Skeletal muscle tissue (tissue), 7 donors: ENCODE data around the gene EIF3B.

GRCh38 chr7:1753183-1753741 lies 83.2 kb downstream of the ELFN1 start:
- PRO-cap, 3 experiments: no peak in any of the 3 experiments
- RAMPAGE, long total RNA: no peak
- RRBS, 2 experiments: no CpG with 5 or more reads among the region's 20 CpGs

DNA sequence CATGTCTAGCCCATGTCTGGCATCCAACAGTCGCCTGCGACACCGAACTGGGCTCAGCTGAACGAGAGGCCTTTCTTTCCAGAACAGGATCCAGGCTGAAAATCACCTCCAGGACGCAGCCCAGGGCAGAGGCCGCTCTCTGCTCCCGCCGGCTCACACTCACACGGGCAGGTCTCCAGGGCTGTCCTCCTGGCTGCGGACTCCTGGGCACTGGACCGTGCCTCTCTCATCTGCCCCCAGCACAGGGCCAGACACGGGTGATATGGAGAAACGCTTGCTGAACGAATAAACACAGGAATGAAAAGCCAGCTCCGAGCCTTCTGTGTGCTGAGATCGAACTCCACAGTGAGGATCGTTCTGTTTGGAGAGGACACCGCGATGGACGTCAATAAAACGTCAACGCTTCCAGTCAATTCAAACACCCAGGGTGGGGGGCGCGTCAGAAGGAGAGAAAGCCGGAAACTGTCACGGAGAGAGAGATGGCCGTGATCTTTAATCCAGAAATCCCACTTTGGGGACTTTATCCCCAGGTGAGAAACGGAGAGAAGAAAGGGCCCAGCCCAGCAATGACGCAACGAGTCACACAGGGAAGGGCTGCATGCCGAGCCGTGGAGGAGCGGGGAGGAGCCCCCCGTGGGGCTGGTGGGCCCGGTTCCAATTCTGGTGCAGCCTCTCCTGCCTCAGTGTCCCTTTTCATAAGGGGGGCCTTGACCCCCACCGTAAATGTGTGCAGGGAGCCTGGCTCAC lies 202.6 kb downstream of the ELFN1 start:
- PRO-cap, 3 experiments: no peak in any of the 3 experiments
- RAMPAGE, long total RNA: no peak
- RRBS, 2 experiments: 95 to 100% methylated on average over 1 of the region's 36 CpGs

DNA sequence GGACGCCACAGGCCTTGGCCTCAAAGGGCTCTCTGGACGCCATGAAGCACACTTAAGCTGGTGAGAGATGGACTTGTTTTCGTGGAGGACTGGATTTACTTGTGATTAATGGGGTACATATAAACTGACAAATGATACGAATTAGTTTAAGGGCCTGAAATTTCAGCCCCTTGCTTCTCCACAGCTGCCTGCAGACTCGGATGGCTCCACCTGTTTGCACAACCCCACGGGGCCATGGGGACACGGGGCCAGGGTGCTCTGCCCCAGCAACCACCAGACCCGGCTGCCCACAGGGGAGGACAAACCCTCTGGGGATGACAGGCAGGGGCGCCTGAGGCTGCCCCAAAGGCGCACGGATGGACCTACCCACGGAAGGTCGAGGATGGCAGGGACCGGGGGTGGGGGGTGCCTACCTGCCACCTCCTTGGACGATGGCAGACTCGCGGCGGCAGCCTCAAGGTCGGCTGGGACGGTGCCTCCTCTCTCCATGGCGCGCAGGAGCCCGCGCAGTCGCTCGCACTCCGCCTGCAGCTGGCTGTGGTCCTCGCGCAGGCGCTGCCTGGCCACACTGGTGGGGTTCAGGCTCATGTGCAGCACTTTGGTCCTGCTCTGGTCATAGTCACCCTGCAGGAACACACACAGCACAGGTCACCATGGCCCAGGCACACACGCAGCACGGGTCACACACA lies 266.3 kb downstream of the ELFN1 start:
- PRO-cap, 3 experiments: no peak in any of the 3 experiments
- RAMPAGE, long total RNA: no peak
- RRBS, 2 experiments: 92 to 100% methylated on average over 4 of the region's 32 CpGs

DNA sequence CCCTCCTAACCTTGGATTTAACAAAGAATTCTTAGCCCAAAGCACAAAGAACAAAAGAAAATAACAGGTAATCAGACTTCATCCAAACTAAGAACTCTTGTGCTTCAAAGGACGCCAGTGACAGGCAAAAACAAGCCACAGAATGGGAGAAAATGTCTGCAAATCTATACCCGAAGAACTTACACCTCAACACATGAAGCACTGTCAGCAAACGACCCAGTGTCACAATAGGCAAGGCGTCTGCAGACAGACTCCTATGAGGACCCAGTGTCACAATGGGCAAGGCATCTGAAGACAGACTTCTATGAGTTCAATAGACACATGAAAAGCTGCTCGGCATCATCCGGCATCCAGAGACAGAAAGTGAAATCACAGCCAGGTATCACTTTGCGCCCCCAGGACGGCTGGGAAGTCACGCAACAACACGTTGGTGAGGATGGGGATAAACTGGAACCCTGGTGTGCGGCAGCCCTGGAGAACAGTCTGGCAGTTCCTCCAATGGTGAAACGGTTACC lies 273.2 kb downstream of the ELFN1 start:
- PRO-cap, 3 experiments: no peak in any of the 3 experiments
- RAMPAGE, long total RNA: no peak
- RRBS, 2 experiments: no CpG with 5 or more reads among the region's 12 CpGs

DNA sequence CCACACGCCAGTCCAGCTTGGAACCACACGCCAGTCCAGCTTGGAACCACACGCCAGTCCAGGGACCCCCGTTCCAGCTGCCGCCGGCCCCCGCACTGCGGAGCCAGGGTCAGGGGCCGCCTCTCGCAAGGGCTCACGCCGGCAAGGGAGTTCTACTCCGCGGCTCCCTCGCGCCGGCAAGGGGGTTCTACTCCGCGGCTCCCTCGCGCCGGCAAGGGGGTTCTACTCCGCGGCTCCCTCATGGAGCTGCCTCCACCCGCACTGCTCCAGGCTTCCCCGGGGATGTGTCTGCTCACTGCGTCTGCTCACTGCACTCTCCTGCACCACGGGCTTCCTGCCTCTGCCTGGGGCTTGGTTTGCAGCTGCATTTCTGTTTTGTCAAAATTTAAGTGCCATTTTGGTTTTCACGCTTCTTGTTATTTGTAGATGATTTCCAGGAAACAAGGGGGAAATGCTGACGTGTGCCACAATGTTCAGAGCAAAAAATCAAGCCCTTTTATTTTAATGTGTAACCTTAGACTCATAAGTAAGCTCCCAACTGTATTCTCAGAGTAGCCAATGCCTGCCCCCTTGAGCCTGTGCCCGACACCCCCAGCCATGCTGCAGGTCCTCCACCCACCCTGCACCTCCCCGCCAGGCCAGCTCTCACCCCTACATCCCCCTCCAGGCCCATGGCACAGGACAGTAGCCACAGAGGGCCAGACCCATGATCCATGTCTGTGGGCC lies 246.3 kb downstream of the MAD1L1 start:
- PRO-cap, 3 experiments: no peak in any of the 3 experiments
- RAMPAGE, long total RNA: no peak
- RRBS, 2 experiments: 86 to 92% methylated on average over 9 to 12 of the region's 32 CpGs

GRCh38 chr7:2353843-2354677 lies 567 bp upstream of the EIF3B start:
- PRO-cap, 3 experiments: peak in 3 of 3 experiments; most common plus-strand start chr7:2354086 (in 1); most common minus-strand start chr7:2354058 (in 3)
- RAMPAGE, long total RNA: no peak
- RRBS, 2 experiments: 2% methylated on average over 8 of the region's 51 CpGs

DNA sequence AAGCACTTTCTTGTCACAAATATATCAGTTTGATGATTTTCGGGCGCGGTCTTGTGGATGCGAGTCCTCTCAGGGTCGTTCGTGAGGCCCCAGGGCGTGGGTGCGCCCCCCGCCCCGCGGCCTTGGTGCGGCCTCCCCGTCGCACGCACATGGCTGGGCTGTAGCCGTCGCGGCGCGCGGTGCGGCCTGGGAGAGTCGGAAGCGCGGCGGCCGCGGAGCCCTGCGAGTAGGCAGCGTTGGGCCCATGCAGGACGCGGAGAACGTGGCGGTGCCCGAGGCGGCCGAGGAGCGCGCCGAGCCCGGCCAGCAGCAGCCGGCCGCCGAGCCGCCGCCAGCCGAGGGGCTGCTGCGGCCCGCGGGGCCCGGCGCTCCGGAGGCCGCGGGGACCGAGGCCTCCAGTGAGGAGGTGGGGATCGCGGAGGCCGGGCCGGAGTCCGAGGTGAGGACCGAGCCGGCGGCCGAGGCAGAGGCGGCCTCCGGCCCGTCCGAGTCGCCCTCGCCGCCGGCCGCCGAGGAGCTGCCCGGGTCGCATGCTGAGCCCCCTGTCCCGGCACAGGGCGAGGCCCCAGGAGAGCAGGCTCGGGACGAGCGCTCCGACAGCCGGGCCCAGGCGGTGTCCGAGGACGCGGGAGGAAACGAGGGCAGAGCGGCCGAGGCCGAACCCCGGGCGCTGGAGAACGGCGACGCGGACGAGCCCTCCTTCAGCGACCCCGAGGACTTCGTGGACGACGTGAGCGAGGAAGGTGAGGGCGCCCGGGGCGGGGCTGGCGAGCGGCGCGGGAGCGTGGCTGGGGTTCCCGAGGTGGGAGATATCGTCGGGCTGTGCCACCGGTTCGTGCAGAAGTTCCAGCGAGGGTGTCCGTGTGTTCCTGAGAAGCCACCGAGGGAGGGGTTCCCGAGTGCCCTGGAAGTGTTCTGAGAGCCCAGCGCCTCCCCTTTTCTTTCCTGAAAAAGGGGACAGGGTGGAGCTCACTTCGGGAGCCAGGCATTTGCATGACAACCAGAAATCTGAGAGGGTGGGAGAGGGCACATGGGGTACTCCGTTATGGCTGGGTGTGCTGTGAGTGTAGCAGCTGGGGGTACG lies at the start of gene EIF3B:
Gene EIF3B, plus strand, starts transcription at position 150 of the 1,084 bp plus-strand sequence.
- PRO-cap, 3 experiments: peak in 3 of 3 experiments; most common plus-strand start position 177 of the sequence (in 1); most common minus-strand start position 912 of the sequence (in 1)
- RAMPAGE, long total RNA: no peak
- RRBS, 2 experiments: 2% methylated on average over 55 of the region's 126 CpGs

DNA sequence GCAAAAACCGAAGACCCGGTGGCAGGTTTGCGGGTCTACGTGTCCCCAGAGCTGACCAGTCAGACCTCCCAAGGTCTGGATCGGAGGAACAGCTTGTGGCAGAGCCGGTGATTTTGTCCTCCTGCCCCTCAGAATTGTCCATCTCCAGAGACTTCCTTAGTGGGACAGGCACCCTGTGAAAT lies 1.0 kb downstream of the EIF3B start:
- PRO-cap, 3 experiments: no peak in any of the 3 experiments
- RAMPAGE, long total RNA: no peak
- RRBS, 2 experiments: 4% methylated on average over 5 of the region's 6 CpGs

- PRO-cap, 3 experiments: no peak in any of the 3 experiments
- RAMPAGE, long total RNA: no peak
- RRBS, 2 experiments: no CpG with 5 or more reads among the region's 13 CpGs
These were observed 21.1 kb downstream of the EIF3B start for GRCh38 chr7:2375616-2376310.

DNA sequence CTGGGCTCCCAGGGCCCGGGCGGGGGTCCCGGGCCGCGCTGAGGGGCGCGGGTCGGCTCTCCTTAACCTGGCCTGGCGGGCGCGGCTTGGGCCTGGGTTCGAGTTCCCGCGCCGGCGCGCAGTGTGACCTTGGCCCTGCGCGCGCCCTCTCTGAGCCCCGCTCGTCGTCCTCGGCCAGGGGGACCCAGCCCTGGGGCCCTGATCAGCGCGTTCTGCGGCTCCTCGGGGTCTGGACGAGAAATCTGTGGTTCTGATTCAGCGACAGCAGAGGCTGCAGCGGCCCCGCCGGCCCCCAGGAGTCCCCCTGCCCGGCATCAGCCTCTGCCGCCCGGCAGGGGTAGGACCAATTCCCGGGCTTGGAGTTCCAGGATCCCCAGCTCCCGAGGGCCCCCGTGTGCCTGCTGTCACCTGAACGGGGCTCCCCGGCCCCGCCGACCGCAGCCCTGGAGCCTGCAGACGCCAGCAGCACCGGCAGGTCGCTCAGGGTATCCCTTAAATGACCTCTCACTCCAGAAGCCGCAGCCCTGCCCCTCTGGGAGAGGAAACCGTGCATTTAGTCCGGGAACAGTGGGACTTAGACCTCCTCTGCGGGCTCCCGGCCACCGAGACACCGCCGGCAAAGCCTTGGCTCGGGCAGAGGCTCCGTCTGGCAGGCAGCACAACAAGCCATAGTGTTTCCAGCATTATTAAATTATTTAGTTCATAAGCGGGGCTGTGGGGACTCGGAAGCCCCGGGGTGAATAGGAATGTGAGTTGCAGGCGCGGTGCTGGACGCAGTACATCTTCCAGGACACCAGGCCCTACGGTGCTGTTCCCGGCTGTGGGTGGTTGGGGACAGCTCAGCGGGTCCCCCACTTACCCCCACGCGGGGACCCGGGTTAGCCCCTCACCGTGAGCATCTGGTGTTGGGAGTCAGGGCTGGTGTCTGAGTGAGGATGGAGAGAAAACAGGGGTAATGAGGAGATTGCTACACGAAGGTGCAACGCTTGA lies 616 bp downstream of the CHST12 start:
- PRO-cap, 3 experiments: peak in 1 of 3 experiments; most common plus-strand start position 610 of the sequence (in 1); most common minus-strand start position 497 of the sequence (in 1)
- RAMPAGE, long total RNA: no peak
- RRBS, 2 experiments: 2% methylated on average over 40 of the region's 72 CpGs

DNA sequence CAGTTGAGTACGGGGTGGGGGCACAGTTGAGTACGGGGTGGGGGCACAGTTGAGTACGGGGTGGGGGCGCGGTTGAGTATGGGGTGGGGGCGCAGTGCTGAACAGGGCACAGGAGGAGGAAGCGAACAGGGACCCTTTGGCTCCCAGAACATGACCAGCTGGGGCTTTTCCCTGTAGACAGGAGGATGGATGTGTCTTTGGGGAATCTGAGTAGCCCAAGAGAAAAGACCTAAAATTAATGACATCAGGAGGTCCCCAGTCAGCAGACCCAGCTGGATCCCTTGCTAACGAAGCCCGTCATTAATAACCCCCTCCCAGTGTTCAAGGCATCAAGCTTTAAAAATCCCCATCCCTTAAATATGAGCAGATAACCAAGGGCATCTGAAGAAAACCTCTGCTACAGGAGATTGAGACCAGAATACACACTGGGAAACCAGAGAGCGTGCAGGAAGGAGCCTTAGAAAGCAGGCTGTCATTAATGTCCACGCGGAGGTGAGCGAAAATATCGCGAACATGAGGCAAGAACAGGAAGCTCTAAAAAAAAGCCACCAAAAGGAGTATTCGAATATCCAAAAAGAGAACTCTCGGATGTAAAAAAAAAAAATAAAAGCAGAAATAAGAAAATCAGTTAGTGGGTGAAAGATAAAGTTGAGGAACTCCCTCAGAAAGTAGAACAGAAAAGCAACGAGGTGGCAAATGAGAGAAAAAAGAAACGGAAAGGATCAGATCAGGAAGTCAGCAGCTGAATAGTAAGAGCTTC lies 3.2 kb downstream of the CHST12 start:
- PRO-cap, 3 experiments: no peak in any of the 3 experiments
- RAMPAGE, long total RNA: no peak
- RRBS, 2 experiments: no CpG with 5 or more reads among the region's 19 CpGs

GRCh38 chr7:2410413-2410921 lies 7.1 kb downstream of the CHST12 start:
- PRO-cap, 3 experiments: no peak in any of the 3 experiments
- RAMPAGE, long total RNA: no peak
- RRBS, 2 experiments: no CpG with 5 or more reads among the region's 10 CpGs

DNA sequence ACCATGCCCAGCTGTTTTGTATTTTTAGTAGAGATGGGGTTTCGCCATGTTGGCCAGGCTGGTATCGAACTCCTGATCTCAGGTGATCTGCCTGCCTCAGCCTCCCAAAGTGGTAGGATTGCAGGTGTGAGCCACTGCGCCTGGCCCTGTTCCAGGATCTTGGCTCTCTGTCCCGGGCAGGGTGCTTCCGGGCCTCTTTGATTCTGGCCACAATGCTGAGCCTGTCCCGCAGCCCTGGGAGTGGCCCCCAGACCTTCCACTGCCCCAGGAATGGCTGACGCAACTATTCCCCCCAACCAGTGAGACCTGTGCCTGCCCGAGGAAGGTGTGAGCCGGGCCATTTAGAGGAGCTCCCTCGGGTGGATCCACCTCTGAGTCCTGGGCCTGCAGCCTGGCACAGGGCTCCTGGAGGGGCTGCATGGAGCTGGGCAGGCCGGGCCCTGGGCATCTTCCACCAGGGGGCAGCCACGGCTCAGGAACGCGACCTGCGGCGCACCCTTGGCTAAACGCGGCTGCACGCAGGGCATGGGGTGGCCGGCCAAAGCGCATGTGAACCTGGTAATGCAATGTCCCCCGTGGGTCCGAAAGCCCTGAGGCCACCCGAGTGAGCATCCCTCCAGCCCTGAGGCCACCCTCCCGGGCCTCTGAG lies 25.0 kb downstream of the GRIFIN start:
- PRO-cap, 3 experiments: no peak in any of the 3 experiments
- RAMPAGE, long total RNA: no peak
- RRBS, 2 experiments: 1 to 2% methylated on average over 10 to 11 of the region's 25 CpGs

- PRO-cap, 3 experiments: no peak in any of the 3 experiments
- RAMPAGE, long total RNA: no peak
- RRBS, 2 experiments: 22 to 28% methylated on average over 3 of the region's 12 CpGs
These were observed 12.1 kb upstream of the LFNG start for GRCh38 chr7:2507487-2507775.

- PRO-cap, 3 experiments: no peak in any of the 3 experiments
- RAMPAGE, long total RNA: no peak
- RRBS, 2 experiments: 95% methylated on average over 2 of the region's 22 CpGs; no CpG with 5 or more reads in 1 of the 2 experiments
These were observed 7.6 kb downstream of the LFNG start for GRCh38 chr7:2527115-2527602.

GRCh38 chr7:2527603-2528590 lies 8.3 kb downstream of the LFNG start:
- PRO-cap, 3 experiments: no peak in any of the 3 experiments
- RAMPAGE, long total RNA: no peak
- RRBS, 2 experiments: no CpG with 5 or more reads among the region's 16 CpGs

DNA sequence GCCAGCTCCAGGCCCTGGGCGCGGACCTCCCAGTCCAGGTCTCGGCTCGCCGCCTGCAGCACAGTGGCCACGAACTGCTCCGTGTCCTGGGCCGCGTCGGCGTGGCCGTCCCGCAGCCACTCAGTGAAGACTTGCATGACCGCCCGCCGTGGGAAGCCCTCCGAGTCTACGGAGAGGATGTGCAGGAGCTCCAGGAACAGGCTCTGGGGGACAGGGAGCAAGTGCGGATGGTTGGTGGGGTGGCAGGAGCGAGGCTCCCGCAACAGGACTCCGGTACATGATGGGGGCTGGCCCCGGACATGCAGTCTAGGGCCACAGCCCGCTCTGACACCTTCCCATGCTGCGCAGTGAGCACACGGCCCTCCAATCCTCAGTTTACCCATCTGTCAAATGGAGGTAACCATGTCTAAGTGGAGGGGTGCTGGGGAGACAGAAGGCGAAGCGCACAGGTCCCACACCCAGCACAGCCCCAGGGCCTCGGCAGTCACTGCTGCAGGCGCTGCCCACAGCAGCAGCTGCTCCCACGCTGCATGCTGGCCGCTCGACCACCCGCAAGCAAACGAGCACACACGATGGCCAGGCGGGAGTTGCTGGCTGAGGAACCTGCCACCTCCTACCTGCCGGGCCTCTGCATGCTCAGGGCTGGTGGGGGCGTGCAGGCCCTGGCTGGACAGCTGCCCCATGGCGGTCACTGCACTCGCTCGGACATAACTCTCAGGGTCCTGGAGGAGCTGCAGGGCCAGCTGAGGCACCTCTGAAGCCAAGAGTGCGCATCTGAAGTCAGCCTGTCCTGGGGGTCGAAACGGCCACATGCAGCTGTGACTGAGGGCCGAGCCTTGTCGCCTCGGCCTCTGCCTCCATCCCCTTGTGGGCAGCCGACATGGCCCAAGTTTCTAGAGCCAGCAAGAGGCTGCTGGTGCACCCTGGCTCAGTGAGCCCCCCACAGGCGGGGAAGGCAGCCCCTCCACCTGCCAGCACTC lies 16.5 kb downstream of the BRAT1 start:
- PRO-cap, 3 experiments: no peak in any of the 3 experiments
- RAMPAGE, long total RNA: no peak
- RRBS, 2 experiments: no CpG with 5 or more reads among the region's 50 CpGs

- PRO-cap, 3 experiments: no peak in any of the 3 experiments
- RAMPAGE, long total RNA: no peak
- RRBS, 2 experiments: no CpG with 5 or more reads among the region's 13 CpGs
These were observed 17.6 kb upstream of the TTYH3 start for GRCh38 chr7:2614178-2614607.

DNA sequence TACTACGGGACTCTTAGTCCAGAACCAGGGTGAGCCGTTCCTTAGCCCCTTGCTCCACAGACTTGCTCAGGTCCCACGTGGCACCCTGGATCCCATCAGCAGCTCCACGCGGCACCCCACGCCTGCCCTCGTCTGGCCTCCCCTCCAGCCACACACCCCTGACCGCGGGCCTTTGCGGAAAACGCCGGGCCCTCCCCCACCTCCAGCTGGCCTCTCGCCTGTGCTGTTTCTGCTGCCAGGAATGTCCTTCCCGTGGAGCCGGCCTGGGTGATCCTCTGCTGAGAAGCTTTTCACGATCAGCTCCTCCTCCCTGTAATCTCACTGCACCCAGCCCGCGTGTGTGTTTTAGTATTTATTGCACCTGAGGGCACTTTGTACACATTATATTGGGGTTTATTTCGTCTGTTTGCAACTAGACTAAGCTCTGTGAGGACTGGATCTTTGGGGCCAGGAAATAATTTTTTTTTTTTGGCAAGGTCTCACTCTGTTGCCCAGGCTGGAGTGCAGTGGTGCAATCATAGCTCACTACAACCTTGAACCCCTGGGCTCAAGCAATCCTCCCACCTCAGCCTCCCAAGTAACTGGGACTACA lies 10.6 kb upstream of the TTYH3 start:
- PRO-cap, 3 experiments: no peak in any of the 3 experiments
- RAMPAGE, long total RNA: no peak
- RRBS, 2 experiments: 3 to 6% methylated on average over 4 of the region's 19 CpGs

DNA sequence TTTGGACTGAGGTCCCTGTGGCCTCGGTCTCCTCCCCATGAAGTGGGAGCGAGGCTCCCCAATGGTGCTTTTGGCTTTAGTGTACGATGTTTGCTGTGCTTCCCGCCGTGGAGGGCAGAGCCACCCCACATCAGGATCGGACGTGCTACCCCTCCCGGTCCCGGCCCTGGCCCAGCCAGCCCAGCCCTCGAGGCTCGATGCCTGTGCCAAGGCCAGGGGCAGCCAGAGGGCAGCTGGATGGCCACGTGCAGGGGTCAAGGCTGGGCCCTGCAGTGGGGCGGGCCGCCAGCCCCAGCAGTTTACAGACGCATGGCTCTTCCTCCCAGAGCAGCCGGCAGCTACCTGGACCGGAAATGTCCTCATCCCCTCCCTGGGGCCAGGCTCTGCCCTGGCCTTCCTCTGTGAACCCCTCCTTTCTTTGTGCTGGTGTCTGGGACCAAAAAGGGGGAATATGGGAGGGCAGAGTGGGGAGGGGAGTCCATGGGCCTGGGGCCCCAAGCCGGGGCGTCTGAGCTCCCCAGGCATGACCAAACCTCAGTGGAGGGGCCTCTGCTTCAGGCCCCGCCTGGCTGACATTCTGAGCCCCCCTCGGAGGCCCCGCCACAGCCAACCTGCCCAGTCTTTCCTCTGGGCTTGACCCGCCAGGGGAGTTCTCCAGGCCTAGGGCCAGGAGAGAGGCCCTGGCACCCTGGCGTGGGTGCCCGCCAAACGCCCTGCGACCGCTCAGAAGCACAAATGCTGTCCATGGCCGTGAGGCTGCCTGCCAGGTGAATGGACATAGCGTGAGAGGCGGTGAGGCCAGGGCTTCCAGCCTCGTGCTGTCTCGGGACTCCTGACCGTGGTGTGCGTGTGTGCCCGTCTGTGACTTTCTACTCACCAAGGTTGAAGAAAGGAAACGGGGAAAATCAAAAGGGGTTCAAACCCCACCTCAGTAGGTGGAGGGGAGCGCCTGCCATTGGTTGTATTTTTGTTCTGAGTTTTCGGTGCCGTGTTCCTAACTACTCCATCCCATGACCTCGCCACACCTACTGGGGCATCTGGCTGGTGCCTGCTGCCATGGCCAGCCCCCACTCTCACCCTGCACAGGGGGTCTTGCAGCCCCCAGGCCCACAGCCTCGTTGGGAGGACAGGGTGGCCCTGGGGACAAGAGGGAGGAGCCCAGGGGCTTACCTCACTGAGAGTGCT lies 24.6 kb upstream of the AMZ1 start:
- PRO-cap, 3 experiments: no peak in any of the 3 experiments
- RAMPAGE, long total RNA: no peak
- RRBS, 2 experiments: no CpG with 5 or more reads among the region's 42 CpGs